Caco-2 (cell line): ENCODE measurements around a stretch of chr11.

GRCh38 chr11:102138900-102139570, 28.8 kb downstream of the YAP1 start:
- PRO-cap = no peak
- RRBS = no CpG with 5 or more reads among the region's 5 CpGs

- PRO-cap = no peak
- RRBS = no CpG with 5 or more reads among the region's 3 CpGs
These were observed 85.1 kb downstream of the YAP1 start for GRCh38 chr11:102195172-102195830.

GRCh38 chr11:102226591-102227309, 90.5 kb upstream of the BIRC3 start:
- PRO-cap = no peak
- RRBS = no CpG with 5 or more reads among the region's 8 CpGs

DNA sequence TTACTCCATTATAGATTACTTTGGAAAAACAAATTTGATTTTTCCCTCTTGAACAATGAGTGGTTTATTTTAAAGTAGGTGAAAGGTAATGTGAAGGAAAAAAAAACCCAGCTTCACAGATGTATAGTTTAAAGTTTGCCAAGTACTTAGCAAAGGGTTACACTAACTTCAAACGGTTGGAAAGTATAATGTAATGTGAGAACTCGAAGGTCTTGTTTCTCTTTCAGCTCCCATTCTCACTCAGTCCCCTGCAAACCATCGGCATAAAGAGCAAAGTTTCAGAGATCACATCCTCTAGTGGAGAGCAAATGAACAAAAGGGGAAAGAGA, 37.7 kb upstream of the BIRC3 start:
- PRO-cap = no peak
- RRBS = no CpG with 5 or more reads among the region's 3 CpGs

GRCh38 chr11:102401878-102402348, 50.7 kb downstream of the TMEM123 start:
- PRO-cap = no peak
- RRBS = no CpG with 5 or more reads among the region's 3 CpGs

GRCh38 chr11:102438661-102439431, 13.7 kb downstream of the TMEM123 start:
- PRO-cap = no peak
- RRBS = no CpG with 5 or more reads among the region's 17 CpGs

DNA sequence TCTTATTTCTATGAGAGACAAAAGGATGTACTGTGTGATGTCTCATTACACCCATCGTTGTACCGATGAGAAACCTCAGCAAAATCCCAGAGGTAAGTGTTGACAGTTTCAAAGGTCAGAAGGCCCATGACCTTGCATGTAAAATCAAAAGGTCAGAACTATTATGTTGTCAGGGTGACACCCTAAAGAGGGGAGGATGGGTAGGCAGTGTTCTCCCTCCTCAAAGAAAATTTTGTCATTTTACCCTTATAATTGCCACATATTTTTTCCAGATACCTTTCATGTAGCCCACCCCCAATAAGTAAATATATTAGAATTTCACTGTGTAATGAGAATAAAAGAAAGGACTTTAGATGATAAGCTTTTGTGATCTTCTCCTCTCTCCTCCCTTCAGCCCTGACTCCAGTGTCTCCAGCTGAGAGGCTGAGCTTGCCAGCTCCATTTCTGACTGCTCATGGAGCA, 8.5 kb upstream of the TMEM123 start:
- PRO-cap = no peak
- RRBS = no CpG with 5 or more reads among the region's 2 CpGs

DNA sequence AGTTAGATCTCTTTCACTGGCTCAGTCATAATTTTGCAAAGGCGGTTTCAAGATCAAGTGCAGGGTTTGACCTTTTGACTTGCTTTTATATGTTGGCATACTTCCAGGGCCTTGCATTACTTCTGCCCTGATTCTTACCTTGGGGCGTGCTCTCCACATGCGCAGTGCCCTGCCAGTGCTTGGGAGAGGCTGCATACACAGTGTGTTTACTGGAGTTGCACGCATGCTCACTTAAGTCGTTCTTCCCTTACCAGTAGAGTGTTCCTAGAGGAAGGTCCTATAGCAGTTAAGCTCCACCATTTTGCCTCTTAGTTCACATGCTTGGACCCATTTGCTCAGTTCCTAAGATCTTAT, 21.0 kb upstream of the TMEM123 start:
- PRO-cap = no peak
- RRBS = no CpG with 5 or more reads among the region's 5 CpGs

- PRO-cap = no peak
- RRBS = no CpG with 5 or more reads among the region's 25 CpGs
These were observed 9.9 kb upstream of the MMP1 start for GRCh38 chr11:102807795-102808358.

DNA sequence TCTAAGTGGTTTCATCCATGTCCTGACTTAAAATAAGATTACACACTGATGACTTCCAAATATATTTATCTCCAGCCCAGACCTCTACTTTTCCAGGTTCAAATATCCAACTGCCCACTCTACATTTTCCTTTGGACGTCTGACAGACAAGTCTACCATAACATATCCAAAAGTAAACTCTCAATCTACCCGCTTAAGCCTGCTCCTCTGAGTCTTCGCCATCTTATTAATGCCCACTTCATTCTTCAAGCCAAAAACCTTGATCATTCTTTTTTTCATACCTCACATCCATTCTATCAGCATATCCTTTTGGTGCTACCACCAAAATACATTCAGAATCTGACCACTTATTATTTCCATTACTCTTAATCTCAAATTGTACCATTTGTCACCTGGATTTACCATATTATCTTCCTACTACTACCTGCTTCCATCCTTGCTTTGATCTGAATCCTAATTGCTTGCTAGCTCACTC, 36.2 kb downstream of the DCUN1D5 start:
- PRO-cap = no peak
- RRBS = no CpG with 5 or more reads among the region's 3 CpGs

- PRO-cap = no peak
- RRBS = no CpG with 5 or more reads among the region's 3 CpGs
These were observed 187.1 kb upstream of the DDI1 start for GRCh38 chr11:103849364-103849771.

DNA sequence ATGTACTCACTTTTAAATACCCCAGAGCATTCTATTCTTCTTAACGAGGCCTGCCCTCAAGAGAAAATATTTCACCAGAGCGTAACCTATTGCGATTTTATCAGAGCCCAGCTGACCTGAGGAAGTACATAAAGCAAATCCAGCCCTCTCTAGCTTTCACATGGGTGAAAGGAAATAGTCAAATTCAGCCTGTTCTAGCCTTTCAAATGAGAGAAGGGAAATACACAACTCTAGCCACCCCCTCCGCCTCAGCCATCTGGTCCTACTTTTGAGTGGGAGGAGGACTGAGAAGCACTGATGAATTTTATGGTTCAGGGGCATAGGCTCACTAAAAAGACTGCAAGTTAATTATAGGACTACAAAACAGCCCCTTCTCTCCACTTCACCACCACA, 109.0 kb downstream of the CASP4 start:
- PRO-cap = no peak
- RRBS = no CpG with 5 or more reads among the region's 4 CpGs

DNA sequence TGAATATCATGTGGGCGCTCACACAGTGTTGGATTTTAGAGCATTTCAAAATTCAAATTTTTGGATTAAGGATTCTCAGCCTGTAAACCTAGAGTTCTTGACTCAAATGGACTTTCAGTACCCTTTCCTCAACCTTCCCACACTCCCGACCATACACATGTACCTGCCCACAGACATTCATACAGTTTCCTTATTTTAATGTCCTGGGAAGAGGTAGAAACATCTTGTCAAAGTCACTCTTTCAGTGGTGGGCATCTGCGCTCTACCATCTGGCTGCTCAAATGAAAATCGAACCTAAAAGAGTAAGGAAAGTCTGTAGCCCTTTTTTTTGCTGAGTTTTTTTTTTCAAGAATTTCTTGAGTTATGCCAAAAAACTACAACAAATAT, 3.1 kb upstream of the CASP5 start:
- PRO-cap = no peak
- RRBS = no CpG with 5 or more reads among the region's 4 CpGs

- PRO-cap = no peak
- RRBS = no CpG with 5 or more reads among the region's 9 CpGs
These were observed 39.4 kb downstream of the CARD18 start for GRCh38 chr11:105100087-105100704.

- PRO-cap = no peak
- RRBS = no CpG with 5 or more reads among the region's 1 CpG
These were observed 2.5 kb upstream of the CARD18 start for GRCh38 chr11:105142092-105142500.

GRCh38 chr11:105610886-105611344, 1.0 kb downstream of the GRIA4 start:
- PRO-cap = no peak
- RRBS = no CpG with 5 or more reads among the region's 14 CpGs

DNA sequence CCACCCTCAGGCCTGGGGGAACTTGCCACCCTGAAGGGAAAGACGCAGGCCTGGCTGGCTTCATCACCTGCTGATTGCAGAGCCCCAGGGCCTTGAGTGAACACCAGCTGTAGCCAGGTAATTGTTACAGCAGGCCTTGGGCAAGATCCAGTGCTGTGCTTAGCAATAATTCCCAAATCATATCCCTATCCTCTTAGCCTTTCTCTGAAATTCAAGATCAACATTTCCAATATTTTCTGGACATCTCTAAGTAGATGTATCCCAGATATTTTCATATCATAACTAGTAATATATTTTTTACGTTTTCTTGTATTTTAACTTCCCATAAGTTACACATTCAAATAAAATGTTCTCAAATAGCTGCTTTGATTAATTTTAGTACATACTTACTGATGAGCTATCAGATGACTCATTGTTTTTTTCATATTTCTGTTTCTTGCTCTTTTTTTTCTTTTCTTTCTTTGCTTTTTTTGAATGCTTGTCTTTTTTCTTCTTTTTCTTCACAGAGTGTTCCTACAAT, 3.5 kb downstream of the CWF19L2 start:
- PRO-cap = no peak
- RRBS = no CpG with 5 or more reads among the region's 2 CpGs

GRCh38 chr11:107504345-107505120, 46.9 kb upstream of the CWF19L2 start:
- PRO-cap = no peak
- RRBS = no CpG with 5 or more reads among the region's 7 CpGs

DNA sequence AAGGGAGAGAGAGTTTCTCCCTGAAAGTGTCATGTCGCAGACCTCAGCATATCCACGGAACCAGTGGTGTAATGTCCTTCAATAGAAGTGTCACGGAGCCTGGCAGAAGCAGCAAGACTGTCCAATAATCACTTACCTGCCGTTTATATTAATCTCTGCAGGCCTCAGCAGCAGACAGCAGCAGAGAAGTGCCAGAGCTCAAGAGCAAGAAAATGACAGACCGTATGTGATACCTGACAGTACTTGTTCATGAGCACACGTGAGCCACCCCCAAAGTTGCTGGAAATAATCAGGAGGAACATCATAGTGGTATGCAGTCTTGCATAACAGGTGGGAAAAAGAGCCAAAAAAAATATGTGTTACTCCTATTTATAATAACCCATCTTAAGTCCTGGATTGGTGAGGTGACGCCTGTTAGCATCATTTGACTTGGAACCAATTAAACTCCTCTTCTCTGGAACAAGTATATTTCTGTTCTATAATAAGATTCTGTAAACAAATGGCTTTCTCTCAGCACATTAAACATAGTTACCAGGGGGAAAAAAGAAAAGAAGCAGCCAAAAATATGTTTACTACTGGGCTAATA, 7.7 kb upstream of the SLN start:
- PRO-cap = no peak
- RRBS = no CpG with 5 or more reads among the region's 7 CpGs

GRCh38 chr11:107840520-107841268, 17.9 kb downstream of the SLC35F2 start:
- PRO-cap = bidirectional peak, plus-strand start at chr11:107840914, minus-strand start at chr11:107840827
- RRBS = no CpG with 5 or more reads among the region's 12 CpGs